Pericardium (tissue), 1 donor: Measurements from ENCODE around the genes SPDYA and WDR43.

- RRBS: no CpG with 5 or more reads among the region's 12 CpGs
These were observed 88.9 kb upstream of the PPP1CB start for GRCh38 chr2:28662510-28663301.

- RRBS: 29% methylated on average over 1 of the region's 7 CpGs
These were observed 34.4 kb upstream of the PPP1CB start for GRCh38 chr2:28717060-28717815.

DNA sequence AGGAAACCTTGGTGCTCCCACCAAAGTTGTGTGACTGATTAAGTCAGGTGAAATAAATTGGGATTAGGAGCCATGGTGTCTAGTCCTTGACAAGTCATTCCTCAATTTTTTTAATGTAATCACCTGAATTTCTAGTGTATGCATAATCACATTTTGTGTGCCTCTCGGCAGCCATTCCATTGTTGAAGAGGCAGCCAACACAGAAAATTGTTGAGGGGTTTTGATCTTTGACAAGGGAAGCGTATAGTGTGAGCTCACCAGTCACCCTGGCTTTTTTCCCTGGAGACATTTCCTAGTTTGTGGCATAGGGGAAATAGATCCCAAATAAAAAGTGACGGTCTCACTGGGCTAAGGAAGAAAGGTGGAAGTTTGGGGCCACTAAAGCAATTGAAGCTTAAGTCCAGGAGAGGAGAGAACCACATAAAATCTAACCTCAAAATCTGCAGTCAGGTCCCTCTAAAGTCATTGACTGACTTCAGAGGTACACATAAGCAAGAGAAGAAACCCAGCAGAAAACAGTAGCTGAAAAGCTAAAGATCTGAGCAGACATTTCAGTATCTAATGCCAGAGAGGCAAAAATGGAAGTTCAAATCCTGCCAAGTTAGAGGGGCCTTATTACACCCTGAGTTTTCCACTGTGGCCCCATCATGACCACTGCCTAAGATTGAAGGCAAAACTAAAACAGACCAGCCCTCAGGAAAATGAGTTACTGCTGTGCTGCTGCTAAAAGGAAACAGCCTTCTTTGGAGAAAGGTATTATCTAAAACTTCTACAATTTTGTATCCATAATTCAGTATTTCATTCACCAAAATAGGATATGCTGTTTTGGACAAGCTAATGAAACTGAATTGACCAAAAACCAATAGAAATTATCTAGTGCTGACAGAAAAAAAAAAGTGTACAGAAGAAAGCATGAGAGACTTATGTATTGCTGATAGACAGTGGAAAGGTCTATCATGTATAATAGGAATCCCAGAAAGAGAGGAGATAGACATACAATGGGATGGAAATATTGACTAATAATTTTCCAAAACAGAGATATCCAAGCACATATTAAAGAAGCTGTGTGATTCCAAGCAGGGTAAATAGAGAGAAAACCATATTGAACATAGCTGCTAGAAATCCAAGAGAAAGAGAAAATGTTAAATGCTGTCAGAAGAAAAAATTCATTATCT lies 16.7 kb downstream of the PPP1CB start:
- RRBS: no CpG with 5 or more reads among the region's 3 CpGs

- RRBS: 2% methylated on average over 21 of the region's 72 CpGs
These were observed at the start of gene SPDYA for GRCh38 chr2:28810153-28811027. SPDYA (plus strand) TSS chr2:28810834.

- RRBS: 8% methylated on average over 8 of the region's 73 CpGs
These were observed at the start of gene WDR43 for GRCh38 chr2:28894136-28895006. WDR43 (plus strand) TSS chr2:28894667.

DNA sequence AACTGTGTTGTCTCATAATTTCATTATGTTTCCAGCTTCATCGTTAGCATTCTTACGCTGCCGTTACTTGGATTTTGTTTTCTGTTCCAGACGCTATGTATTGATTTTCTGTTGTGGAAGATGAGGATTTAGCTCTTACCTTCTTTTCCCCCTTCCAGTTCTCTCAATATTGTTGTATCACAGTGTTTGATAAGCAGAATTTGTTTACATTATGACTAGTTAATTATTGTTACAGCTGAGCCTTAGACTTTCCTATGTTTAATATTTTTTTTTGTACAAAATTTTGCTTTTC lies 14.1 kb downstream of the WDR43 start:
- RRBS: no CpG with 5 or more reads among the region's 4 CpGs

- RRBS: no CpG with 5 or more reads among the region's 6 CpGs
These were observed 32.5 kb downstream of the WDR43 start for GRCh38 chr2:28926934-28927481.

DNA sequence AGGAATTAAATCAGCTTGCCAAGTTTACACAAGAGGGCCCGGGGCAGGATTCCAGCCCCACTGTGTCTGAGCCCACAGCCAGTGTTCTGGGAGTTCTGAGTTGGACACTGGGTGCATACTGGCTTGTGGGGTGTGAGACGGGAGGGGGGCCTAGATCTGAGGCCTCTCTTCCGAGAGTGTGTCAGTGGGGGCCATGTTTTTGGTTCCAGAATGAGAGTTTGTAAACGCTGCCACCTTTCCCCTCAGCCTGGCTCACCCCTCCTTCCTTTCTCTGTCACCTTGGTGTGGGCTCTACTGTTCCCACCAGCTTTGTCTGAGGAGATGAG lies 10.1 kb downstream of the TOGARAM2 start:
- RRBS: 67% methylated on average over 1 of the region's 4 CpGs

GRCh38 chr2:29010844-29011540 lies 29.9 kb downstream of the TOGARAM2 start:
- RRBS: no CpG with 5 or more reads among the region's 12 CpGs

DNA sequence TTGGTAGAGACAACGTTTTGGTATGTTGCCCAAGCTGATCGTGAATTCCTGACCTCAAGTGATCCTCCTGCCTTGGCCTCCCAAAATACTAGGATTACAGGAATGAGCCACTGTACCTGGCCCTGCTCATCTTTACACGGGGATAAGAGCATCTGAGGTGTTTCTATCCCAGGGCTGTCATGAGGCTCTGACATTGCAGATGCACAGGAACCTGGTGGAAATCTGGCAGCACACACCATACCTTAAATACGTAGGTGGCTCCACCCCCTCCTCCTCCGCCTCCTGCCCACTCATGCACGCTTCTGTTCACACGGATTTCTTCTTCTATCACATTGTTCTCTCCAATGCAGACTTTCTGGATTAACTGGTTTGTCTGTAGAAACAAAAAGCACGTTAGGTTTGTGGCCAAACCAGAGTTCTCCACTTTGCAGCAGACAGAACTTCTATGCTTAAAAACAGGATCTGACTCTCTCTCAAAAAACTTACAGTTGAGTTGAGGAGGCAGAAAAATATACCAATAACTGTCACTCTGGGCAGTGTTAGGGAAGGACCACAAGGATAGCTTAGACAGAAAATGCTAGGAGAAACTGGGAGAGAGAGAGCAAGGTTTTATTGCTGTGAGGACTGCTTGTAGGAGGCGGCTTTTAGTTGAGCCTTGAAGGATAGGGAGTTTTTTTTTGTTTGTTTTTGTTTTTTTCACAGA lies 118.3 kb downstream of the CLIP4 start:
- RRBS: no CpG with 5 or more reads among the region's 9 CpGs

DNA sequence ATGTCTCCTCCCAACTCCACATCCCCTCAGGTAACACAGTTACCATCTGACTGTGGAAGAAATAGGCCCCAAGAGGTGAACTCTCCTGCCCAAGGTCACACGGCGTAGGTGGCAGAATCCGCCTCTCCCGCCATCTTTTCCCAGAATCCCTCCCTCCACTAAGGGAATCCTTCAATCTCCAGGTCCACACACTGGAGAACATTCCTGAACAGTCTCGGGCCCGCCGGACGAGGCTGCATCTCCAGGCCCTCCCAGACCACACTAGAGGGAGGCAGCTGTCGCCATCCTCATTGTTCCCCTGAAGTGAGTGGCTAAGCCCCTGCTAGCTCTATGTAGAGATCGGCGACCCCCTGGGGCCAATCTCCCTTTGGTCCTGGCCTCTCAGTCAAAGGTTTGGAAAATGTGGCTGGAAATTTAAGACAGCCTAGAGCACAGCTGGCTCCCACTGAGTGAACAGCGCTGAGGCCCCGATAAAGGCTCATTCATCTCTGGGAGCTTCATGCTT lies 360.1 kb downstream of the CLIP4 start:
- RRBS: no CpG with 5 or more reads among the region's 13 CpGs

- RRBS: no CpG with 5 or more reads among the region's 12 CpGs
These were observed 35.8 kb downstream of the LBH start for GRCh38 chr2:30267009-30267610.

DNA sequence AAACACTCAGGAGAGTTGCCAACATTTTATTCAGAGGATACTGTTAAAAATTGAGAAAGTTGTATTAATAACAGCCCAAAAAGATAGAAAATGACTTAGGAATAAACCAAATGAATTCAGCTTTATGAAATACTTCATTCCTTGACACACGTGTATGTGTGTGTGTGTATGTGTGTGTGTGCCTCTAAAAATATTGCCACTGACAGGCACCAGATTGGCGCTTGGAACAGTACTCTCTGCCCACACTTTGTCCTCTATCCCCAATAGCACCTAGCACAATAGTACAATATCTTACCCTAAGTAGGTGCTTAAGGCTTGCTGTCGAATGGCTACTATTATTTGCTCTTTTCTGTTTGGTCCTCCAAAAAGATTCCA lies 43.5 kb upstream of the LCLAT1 start:
- RRBS: no CpG with 5 or more reads among the region's 3 CpGs

DNA sequence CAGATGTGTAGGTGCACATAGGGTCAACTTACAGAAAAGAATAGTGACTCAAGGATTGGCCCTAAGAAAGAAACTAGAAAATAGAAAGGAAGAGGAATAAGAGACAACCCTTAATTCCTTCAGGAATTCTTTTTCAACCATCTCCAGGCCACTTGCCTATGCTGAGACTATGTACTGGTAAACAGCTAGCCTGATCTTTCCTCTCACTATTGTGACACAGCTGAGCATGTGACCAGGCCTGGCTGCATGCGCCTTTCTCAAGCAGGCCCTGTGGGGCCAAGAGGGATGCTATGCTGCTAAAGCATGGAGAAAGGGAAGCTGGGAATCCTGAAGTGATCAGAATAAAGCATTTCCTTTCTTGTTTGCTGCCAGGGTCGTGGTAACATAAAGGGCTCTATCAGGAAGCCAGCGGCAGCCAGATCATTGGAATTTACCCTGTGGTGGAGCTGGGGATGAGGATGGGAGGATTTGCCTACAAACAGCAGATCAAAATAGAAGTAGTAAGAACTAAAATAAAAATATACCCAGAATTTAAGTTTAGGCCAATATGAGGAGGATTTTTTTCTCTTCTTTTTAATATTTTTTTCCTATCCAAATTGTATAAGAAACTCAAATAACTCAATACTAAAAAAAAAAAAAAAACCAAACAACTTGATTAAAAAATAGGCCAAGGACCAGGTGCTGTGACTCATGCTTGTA lies 29.7 kb upstream of the LCLAT1 start:
- RRBS: no CpG with 5 or more reads among the region's 3 CpGs

GRCh38 chr2:30777963-30778438 lies 29.2 kb downstream of the CAPN13 start:
- RRBS: 91% methylated on average over 3 of the region's 4 CpGs

DNA sequence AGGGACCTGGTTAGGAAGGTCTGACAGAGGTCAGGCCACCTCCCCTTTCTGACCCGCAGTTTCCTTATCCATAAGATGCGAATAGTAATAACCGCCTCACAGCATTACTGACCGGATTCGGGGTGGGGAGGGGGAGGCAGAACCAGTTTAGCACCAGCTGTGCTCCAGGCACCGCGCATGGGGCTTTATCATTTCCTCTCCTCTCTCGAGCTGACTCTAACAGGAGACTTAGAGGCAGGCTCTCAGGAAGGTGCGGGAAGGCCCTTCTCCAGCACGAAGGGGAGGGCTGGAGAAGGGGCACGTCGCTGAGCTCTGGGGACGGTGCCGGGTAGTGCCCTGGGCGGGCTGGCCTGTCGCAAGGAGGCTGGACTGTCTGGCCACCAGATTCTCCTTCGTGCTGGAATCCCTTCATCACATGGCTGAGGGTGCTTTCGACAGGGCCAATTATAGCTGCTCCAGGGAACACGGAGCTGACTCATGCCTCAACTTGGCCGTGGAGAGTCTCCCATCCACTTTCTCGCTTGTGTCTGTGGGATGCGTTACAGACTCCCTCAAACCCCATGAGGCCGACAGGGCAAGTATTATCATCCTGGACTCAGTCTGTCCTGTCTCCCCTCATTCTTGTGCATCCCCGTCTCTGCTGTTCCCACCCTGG lies 5.8 kb downstream of the EHD3 start:
- RRBS: no CpG with 5 or more reads among the region's 24 CpGs

DNA sequence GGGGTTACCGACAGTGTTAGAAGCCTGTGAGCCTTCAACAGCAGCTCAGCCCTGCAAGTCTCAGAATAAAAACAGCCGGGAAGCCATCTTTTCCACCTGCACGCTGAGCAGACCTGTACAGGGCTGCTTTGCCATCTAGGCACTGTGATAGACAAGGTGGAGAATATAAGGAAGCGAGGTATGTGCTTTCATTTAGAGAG lies 49.1 kb downstream of the XDH start:
- RRBS: 86% methylated on average over 1 of the region's 4 CpGs

DNA sequence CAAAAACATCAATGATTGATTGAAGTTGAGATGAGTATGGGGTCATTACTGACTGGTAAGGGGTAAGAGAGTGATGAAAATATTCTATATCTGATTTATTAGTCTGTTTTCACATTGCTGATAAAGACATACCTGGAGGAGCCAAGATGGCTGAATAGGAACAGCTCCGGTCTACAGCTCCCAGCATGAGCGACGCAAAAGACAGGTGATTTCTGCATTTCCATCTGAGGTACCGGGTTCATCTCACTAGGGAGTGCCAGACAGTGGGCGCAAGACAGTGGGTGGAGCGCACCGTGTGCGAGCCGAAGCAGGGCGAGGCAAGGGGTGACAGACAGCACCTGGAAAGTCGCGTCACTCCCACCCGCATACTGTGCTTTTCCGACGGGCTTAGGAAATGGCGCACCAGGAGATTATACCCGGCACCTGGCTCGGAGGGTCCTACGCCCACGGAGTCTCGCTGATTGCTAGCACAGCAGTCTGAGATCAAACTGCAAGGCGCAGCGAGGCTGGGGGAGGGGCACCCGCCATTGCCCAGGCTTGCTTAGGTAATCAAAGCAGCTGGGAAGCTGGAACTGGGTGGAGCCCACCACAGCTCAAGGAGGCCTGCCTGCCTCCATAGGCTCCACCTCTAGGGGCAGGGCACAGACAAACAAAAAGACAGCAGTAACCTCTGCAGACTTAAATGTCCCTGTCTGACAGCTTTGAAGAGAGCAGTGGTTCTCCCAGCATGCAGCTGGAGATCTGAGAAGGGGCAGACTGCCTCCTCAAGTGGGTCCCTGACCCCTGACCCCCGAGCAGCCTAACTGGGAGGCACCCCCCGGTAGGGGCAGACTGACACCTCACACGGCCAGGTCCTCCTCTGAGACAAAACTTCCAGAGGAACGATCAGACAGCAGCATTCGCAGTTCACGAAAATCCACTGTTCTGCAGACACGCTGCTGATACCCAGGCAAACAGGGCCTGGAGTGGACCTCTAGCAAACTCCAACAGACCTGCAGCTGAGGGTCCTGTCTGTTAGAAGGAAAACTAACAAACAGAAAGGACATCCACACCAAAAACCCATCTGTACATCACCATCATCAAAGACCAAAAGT lies 82.0 kb upstream of the XDH start:
- RRBS: no CpG with 5 or more reads among the region's 31 CpGs

DNA sequence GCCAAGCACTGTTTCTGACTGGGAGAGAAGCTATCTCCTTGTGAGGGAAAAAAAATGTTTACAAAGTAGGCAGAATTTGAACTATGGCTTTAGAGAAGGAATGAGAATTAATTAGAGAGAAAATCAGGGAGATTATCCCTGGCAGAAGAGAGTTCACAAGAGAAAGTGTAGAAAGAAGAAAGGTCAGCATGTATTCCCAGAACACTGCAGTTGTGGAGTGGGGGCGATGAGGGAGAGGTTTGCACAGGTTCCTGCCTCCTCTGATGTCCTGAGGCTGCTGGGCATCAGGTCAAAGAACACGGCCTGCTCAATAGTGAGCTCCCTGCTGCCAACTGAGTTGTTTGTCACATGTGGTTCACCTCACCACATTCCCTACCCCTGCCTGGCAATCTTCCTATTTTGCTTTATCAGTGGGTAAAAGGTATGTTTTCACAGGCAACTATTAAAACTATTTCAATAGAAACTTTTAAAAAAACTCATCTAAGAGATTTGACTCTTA lies 123.8 kb upstream of the SRD5A2 start:
- RRBS: no CpG with 5 or more reads among the region's 2 CpGs